ENCODE measurements around the gene AGAP3.

- PRO-cap: unidirectional peak, plus-strand start at chr7:150484408
Observed at GRCh38 chr7:150483939-150484654, 30.6 kb upstream of the GIMAP7 start.

GRCh38 chr7:150665698-150666318, 19.7 kb upstream of the GIMAP2 start:
- PRO-cap: no peak

DNA sequence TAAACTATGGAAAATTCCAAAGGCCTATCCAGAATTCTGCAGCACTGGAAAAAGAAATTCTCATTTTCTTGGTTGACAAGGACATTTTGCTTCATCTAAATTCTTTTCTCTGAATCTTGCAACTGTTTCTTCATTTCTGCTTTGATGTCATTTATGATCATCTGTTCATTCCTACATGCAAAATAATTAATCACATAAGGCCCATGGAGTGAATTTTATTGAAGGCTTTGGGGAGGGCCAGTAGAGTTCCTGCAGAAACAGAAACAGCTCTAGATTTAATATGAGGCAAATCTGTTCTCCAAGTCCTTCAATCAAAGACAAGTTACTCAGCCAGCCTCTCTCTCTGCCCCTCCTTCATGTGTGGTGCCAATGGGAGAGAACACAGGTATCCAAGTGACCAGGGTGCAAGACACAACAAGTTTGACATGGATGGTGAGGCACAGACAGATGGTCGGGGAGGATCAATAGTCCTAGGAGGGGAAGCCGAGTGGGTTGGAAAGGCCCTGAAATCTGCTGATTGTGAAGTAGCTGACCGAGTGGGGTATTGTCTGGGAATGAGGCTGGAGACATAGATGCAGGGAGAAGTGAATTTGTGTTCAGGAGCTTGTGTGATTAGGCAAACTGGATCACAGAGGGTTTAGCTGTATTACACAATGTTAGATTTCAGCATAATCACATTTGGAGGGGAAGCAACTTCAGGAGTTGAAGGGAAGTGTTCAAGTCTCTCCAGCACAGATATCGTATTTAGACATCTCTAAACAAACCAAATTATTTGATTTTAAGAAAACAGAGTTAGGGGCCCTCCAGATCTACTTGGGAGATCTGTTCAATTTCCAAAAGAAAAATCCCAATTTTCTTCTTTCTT, 1.4 kb downstream of the GIMAP1 start:
- PRO-cap: no peak

DNA sequence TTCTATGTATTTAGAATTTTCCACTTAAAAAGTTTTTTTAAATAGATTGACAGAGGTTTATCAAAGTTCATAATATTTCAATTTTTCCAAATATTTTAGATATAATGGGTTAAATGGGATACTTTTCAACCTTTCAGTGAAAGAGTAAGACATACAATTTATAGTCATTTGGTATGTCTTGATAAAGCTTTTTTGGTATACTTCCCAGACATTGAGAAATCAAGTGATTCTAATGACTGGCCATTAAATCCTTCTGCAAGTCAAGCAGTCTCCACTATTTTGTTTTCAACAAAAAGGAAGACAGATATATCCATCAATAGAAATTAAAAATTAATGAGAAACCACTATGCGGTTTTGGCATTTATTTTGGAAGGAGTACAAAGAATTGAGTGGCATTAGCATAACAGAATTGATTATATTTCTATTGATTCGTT, 31.4 kb downstream of the TMEM176B start:
- PRO-cap: no peak

- PRO-cap: no peak
Observed at GRCh38 chr7:150769806-150770393, 30.3 kb downstream of the TMEM176B start.

- PRO-cap: no peak
Observed at GRCh38 chr7:150777975-150778387, 22.2 kb downstream of the TMEM176B start.

GRCh38 chr7:150799795-150800255, 339 bp downstream of the TMEM176B start:
- PRO-cap: bidirectional peak, plus-strand start at chr7:150800025, minus-strand start at chr7:150799937

DNA sequence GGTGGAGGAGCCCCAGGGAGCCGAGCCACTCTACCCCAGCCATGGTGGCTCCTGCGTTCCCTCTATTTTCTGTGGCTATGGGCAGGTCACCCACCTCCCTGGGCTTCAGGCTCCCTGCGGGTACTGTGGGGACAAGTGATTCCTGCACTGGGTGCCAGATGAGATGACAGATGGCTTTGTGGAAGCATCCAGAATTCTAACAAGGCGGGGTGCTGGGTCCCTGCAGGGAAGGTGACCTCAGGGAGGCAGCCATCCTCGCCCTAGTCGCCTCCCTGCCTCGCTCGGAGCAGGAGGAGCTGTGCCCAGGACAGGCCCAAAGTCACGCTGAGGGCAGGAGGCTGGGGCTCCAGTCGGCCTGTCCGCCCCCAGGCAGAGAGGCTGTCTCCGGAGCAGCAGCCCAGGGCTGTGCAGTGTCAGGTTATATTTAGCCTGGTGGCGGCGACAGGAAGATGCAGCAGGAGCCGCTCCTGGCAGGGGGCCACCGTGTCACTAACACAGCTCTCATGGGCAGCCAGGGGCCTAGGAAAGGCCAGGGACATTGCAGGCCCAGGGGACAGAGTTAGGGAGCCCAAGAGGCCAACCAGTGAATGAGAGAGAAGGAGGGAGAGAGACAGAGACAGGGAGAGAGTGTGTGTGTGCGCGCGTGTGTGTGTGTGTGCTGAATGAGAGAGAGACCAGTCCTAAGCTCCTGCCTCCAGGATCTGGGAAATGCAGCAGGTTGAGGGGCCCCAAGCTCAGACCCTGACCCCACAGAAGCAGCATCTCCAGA, 13.5 kb downstream of the KCNH2 start:
- PRO-cap: no peak

- PRO-cap: no peak
Observed at GRCh38 chr7:150975608-150976108, 2.5 kb downstream of the KCNH2 start.

- PRO-cap: no peak
Observed at GRCh38 chr7:151010186-151011293, 13.8 kb downstream of the ATG9B start.

- PRO-cap: no peak
Observed at GRCh38 chr7:151033296-151033888, 5.1 kb downstream of the ABCB8 start.

DNA sequence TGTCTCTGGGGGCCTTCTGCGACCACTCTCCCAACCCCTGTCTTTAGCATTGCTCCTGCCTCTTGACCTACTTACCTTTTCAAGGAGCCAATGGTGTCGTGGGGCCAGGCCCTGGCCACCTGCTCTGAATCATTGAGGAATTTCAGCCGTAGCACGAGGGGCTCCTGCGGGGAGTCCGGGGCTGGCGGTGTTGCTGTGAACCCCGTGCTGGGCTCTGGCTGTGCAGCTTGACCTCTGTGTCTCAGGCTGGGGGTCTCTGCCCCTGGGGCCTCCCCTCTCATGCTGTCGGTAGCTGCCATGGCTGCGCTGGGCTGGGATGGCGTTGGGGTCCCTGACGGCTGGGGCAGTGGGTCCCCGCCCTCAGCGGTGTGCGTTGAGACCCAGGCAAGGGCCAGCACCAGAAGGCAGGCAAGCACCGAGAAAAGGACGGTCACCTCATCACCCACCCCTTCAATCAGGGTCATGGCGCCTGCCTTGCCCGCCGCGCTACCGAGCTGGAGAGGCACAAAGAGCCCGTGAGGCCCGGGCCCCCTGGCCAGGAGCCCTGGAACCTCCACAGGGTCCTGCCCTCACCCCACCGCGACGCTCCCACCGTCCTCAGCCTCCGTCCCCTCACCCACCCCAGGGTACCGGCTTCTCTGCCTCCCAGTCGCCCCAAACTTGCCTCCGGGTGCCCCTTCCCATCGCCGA, 1.0 kb downstream of the TMUB1 start:
- PRO-cap: no peak

GRCh38 chr7:151085770-151086814, at the start of gene AGAP3:
Gene AGAP3, plus strand, starts transcription at chr7:151086475.
- PRO-cap: bidirectional peak, plus-strand start at chr7:151086125, minus-strand start at chr7:151085975; bidirectional peak, plus-strand start at chr7:151086475, minus-strand start at chr7:151086213

DNA sequence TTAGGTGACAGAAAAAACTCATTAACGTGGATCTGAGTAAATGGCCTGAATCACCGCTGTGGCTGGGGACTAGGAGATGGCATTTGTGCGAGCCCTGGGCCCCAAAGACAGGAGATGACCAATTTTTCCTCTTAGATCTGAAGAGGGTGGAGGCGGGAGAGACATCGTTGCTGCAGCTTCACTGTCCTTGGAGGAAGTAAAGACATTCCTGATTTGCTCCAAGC, 2.0 kb downstream of the AGAP3 start:
- PRO-cap: bidirectional peak, plus-strand start outside the sequence, minus-strand start at position 198 of the sequence

GRCh38 chr7:151210521-151210776, 161 bp upstream of the H2BK1 start:
- PRO-cap: no peak

- PRO-cap: unidirectional peak, minus-strand start at chr7:151233234
Observed at GRCh38 chr7:151232643-151233873, 775 bp downstream of the CHPF2 start.

DNA sequence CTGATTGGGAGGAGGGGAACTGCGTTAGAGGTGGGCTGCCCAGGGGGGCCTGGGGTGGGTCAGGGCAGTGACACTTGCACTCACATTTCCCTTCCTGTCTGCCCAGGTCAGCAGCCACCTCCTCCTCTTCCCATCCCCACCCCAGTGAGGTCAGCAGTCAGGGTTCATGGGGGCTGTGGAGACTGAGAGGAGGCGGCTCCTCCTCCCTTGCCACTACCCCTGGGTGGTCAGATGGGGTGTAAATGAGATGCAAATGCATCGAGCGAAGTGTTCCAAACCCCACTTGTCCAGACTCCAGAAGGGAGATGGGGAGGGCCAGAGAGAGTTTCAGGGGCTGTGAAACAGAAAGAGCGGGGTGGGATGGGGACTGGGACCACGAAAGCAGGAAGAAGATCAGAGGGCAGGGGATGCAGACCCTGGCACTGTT, 2.0 kb downstream of the SMARCD3 start:
- PRO-cap: no peak

GRCh38 chr7:151249688-151250131, 1.2 kb upstream of the SMARCD3 start:
- PRO-cap: no peak

DNA sequence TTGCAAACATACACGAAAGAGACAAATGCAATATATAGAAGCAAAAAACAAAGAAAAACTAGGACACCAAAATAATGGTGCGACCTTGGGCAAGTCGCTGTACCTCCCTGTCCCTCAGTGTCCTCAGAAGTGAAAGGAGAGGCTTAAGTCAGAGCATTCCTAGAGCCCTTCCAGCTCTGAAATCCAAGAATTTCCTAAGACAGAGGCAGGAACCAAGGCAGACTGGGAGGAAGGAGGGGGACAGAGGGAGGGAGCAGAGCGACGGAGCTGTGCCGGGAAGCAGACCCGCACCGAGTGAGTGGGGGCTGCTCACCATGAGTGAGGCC, 4.4 kb upstream of the SMARCD3 start:
- PRO-cap: no peak

- PRO-cap: no peak
Observed at GRCh38 chr7:151440726-151441069, 757 bp upstream of the CRYGN start.

Measured in gallbladder (tissue), 1 donor.